GM23248 (cell line): ENCODE measurements around a stretch of chr4.

- RAMPAGE, long total RNA = no peak
Measured at GRCh38 chr4:184824016-184824516, 1.7 kb downstream of the ACSL1 start.

DNA sequence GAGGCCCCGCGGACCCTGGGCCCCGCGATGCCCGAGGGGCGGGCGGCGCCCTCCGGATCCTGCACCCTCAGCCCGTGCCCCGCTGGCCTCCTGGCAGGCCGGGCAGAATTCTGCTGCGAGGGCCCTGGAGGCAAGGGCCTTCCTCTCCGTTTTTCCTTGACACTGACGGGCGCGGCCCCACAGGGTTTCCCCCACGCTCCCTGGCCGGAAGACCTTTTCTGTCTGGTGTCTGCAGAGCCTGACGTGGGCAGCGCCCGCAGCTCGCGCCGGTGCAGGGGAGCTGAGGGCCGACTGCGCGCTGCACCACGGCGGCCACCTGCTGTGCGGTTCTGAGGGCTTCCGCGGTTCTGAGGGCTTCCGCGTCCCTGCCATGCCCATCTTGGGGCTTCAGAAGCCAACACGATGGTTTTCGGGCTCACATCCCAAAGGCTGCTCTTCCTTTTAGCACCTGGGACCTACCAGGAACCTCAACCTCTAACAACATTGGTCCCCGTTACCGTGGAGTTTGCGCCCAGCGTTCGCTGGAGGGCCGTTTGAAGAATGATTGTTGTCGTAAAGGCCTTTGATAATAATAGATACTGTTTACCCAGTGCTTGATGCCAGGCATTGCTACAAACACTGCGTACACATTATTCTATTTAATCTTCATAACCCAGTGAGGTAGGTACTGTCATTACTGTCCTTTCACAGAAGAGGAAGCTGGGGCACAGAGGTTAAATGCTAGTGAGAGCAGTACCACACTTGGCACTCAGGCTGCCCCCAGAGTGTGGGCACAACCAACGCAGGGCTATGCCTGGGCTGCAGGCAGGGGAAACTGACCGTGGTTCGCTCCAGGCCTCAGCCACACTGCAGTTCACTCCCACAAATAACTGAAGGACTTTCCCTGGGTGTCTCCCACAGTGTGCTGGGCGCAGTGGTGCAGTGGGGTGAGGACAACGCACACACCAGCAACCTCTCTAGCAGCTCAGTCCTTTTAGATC, 834 bp upstream of the ACSL1 start:
- RAMPAGE, long total RNA = no peak

- RAMPAGE, long total RNA = no peak
Measured at GRCh38 chr4:184978199-184978536, 40.1 kb upstream of the HELT start.

DNA sequence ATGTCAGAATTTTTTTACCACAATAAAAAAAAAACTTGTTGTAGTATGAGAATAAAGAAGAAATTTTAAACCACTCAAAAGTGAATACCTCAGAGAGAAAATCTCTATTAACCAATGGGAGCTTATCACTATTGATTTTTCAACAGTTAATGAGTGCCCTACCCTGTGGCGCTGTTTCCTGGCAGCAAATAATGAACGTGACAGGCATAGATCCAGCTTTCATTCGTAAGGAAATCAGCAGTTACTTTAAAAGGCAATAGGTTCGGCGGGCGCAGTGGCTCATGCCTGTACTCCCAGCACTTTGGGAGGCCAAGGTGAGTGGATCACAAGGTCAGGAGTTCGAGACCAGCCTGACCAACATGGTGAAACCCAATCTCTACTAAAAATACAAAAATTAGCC, 32.6 kb upstream of the SLC25A4 start:
- RAMPAGE, long total RNA = no peak

DNA sequence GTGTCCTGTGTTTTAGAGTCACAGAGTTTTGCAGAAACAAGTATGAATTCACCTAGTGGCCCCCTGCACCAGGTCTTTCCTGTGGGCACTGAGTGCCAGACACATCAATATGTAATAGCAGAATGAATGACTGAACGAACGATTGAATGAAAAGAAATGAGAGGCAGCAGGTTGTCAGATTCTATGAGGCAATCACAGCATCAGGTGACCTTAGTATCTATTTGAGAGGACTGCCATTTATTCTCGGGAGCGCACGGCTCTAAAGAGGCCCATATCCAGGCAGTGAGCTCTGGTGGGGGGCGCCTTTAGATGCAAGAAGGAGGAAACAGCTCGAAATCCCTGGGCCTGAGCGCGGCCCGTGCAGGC, 539 bp upstream of the SLC25A4 start:
- RAMPAGE, long total RNA = no peak

GRCh38 chr4:185204669-185205111, 890 bp upstream of the CFAP97 start:
- RAMPAGE, long total RNA = no peak

DNA sequence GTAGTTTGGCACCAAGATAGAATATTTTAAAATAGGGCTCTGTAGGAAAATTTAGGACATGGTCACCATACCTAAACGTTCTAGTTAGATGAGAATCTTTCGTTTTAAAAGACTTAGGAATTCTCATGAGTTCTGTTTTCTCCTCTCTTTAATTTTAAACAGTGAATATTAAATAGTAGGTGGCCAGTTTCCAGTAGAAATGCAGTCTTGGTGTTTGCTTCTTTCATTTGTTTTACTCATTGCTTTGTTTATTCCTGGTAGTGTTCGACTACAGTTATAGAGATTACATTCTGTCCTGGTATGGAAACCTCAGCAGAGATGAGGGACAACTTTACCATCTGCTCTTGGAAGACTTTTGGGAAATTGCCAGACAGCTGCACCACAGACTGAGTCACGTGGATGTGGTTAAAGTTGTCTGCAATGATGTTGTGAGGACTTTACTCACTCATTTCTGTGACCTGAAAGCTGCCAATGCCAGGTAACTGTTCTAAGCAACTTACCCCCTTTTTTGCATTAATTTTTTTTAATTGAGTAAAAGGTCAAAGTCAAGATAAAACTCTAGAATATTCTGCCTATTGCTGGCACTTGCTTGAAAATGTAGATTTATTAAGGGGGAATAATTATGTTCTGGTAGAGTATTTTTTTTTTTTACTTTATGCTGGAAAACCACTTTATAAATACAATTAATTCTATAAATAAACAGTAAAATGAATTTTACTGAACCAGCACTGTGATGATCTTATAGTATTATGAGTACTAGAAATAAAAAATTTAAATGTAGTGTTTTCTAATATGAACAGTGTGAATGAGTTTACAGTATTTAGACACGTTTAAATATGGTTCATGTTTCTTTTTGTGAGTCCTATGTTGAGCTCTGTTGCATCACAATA, 49.4 kb downstream of the SNX25 start:
- RAMPAGE, long total RNA = no peak

DNA sequence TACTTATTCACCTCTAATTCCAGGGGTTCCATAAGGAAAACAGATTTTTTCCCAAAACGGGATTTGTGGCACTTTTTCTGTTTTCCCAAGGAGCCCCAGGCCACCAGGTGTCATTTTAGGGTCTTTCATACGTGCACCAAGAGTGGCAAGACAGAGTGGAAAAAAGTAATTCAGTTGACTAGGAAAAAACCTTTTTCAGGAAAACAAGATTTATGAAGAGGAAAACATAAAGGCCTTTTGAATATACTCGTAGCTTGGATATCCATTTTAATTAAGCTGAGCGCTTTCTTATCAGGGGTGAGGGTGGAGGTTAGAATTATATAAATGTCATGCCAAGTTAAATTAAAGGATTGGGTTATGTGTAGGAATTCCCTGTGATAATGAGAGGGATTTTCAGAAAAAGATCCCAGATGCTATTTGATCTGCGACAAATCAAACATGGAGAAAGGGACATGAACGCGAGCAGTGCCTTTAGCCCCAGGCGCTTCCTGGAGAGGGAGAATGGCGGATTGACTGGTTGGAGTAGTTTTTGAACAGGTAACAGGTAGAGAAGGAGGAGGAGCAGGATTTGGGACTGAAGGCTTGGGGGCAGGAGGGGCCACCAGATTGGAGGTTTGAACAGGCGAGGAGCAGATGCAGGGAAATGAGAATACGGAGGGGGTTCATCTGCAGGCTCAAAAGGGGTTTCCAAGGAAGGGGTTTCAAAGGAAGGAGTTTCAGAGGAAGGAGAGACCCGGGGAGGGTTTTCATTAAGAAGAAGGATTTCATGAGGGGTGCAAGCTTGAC, 67.2 kb downstream of the LRP2BP start:
- RAMPAGE, long total RNA = no peak

DNA sequence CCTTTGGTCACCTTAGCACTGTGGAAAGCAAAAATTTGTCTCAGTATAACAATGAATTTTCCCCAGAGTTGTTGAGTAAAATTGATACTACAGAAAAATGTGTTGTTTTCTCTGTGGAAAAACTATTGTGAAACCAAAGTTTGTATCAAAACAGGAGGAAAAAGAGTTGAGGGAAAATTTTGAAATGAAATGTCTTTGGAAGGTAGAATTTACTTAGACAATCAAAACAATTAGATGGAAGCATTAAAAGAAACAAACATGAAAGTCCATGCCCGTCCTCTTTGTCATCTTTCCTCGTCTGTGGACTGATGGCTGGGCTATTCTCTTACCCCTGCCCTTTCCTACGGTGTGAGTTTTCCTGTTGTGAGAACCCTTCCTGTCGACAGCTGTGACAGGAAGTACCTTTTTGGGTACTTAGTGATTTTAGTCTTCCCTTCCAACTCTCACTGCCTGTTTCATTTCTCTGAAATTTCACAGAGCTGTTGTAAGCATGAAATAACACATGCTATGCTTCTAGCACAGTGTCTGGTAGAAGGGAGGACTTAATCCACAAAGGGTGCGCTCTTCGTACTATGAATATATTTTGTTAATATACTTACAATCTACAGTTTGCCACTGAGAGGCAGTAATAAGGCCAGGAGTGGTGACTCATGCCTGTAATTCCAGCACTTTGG, 50.7 kb downstream of the LRP2BP start:
- RAMPAGE, long total RNA = no peak

- RAMPAGE, long total RNA = no peak
Measured at GRCh38 chr4:185504349-185505326, 30.7 kb downstream of the PDLIM3 start.

- RAMPAGE, long total RNA = no peak
Measured at GRCh38 chr4:185519981-185520627, 15.2 kb downstream of the PDLIM3 start.

- RAMPAGE, long total RNA = no peak
Measured at GRCh38 chr4:185542928-185543347, 7.6 kb upstream of the PDLIM3 start.

DNA sequence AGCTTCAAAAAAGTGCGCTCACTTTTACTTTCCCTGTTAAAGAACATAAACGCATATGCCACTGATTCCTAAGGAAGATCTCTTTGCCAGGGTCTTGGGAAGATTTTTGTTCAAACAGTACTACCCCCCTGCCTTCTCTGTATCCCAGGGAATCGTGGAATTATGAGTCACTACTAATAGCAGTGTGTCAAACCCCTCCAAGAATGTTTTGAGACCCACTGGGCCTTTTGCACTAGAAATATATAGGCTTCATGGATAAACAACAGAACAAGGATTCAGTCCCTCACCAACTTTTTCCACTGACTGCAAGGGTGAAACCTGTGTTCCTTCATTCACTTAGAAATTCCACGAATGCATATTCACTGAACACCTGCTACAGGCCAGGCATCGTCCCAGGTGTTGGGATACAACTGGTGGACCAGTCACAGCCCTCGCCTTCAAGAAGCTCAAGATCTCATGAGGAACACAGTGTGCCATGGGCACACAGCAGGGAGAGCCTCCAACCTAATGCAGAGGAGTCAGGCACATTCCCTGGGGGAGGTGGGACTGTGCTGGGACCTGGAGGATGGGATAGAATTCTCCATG, 107.4 kb upstream of the PDLIM3 start:
- RAMPAGE, long total RNA = no peak

- RAMPAGE, long total RNA = no peak
Measured at GRCh38 chr4:185673710-185674670, 138.0 kb downstream of the SORBS2 start.

- RAMPAGE, long total RNA = no peak
Measured at GRCh38 chr4:185717339-185717655, 94.7 kb downstream of the SORBS2 start.

DNA sequence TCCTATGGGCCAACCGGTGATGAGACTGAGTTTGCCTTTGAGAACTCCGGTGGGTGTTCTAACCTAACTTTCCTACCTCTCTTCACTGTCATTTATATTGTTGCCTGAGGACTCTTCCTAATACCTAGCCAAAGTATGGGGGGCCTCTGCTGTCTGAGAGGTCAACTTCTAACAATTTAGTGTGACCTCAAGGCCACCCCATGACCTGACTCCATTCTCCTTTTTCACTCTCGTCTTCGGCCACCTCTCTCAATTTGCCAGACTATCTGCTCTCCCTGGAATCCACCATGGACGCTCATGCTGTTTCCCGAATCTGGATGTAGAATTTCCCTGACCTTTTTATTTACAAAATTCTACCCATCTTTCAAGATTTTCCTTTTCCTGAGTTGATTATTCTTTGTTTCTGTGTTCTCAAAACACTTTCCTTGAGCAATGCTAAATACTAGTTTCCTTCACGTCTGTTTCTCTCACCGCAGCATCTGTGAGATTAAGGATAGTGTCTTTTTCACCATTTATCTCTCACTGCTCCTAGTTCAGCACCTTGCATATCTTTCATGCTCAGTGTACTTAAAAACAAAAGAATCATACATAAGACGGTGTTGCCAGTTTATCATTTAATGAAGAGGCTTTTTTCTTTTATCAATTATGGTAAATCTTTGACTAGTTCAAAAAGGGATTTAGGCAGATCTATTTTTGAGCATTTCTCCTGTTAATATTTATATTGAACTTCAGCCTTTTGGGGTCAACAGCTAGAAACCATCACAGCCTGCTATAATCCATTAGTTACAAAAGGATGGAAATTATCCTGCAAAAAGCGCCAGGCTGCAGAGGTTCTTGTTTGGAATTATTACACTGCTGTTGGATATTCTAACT, 87.3 kb downstream of the SORBS2 start:
- RAMPAGE, long total RNA = no peak

GRCh38 chr4:185774706-185775180, 37.3 kb downstream of the SORBS2 start:
- RAMPAGE, long total RNA = no peak

GRCh38 chr4:185809029-185810389, 2.5 kb downstream of the SORBS2 start:
- RAMPAGE, long total RNA = no peak

- RAMPAGE, long total RNA = no peak
Measured at GRCh38 chr4:185836026-185836554, 24.1 kb upstream of the SORBS2 start.

DNA sequence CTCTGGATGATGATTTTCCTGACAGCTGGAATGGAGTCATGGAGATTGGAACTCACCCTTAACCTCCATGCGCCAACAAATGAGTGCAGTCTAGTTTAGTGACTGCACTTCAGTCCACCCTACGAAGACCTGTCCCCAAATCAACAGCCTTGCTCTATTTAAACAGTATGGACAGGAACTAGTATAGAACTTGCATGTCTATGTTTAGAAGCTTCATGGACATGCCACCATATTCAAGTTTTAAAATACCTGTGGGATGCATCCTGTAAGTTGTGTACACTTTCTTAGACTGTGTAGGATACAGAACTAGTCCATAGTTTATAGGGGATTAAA, 45.8 kb upstream of the CYP4V2 start:
- RAMPAGE, long total RNA = no peak